Mammary microvascular endothelial cell (primary cell): Measurements from ENCODE around the gene TCP10L.

DNA sequence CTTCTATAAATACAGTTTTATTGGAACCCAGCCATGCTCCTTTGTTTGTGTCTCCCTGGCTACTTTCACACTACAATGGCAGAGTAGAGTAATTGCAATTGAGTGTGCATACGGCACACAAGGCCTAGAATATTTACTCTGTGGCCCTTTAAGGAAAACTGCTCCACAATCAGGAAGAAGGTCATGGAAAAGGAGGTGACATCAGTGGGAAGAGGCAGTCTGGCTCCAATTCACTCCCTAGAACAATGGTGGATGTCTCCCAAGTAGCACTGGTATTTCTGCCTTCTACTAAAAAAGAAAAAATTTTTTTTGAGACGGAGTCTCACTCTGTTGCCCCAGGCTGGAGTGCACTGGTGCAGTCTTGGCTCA lies 51.3 kb downstream of the KRTAP19-8 start:
- RAMPAGE, long total RNA: no peak

DNA sequence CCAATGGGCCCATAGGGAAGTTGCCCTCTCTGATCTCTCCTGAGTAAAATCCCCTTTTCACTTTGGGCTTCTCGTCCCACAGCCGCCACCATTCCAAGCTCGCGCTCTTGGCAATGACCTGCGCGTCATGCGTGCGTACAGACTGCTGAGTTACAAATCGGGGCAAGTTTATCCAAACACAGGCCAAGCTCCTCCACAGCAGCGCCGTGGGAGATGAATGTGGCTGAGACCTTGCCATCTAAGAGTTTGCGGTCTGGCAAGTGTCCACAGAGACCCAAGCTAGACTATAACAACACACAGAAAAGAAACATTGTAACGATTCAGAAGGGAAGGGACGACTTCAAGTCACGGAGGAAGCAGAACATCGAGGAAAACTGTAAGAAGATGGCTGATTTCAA lies 116.3 kb upstream of the SOD1 start:
- RAMPAGE, long total RNA: no peak

GRCh38 chr21:31657850-31658421 lies 1.6 kb upstream of the SOD1 start:
- RAMPAGE, long total RNA: no peak

DNA sequence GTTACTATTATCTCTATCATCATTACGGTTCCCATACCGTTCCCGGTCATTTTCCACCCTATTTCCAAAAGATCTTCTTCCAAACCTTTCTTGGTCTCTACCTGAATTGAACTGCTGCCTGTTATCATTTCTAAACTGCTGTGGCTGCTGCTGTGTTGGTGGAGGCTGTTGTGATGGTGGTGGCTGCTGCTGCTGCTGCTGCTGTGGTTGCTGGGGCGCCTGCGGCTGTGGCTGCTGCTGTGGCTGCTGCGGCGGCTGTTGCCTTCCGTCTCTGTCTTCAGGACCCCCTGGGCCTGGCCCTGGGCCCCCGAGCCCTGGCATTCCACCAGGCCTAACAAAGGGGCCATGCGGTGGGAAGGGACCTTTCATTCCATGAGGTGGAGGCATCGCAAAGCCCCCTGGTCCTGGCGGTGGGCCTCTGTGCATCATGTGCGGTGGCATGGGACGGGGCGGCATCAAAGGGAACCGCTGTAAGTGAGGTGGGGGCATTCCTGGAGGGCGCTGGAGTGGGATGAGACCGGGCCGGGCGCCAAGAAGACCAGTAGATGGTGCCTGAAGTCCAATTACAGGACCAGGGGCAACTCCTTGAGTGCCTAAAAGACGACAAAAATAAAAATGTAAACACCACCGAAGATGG lies 12.4 kb downstream of the SOD1 start:
- RAMPAGE, long total RNA: no peak

DNA sequence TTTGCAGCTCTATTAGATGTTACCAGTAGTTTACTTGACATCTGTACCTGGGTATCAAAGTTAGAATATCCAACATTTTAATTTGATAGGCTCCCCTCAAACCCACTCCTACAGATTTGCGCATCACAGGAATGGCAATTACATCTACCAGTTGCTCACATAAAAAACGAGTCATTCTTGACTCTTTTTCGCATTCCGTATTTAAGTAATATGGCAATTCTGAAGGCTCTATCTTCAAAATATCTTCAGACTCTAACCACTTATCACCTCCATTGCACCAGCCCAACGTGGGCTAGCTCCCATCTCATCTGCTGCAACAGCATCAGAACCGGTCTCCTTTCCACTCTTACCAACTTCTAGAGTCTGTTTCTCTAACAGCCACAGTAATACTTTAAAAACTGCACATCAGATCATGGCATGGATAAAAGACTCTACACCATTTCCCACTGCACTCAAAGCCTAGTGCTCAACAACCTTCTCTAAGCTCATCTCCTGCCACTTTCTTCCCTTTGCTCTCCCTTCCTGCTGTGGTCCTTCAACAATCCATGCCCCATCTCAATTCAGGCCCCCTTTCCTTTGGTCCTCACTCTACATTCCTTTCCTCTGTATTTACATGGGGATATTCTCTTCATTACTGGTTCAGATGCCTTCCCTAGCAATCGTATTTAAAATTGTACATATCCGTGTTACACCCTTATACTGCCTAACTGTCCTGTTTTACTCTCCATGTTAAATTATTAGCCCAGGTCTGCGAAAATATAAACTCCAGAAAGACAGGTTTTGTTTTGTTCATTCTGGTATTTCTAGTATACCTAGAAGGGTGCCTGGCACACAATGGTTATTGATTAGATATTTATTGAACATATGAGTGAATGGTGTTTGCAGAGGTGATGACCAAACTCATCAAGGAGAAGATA lies 18.9 kb downstream of the SOD1 start:
- RAMPAGE, long total RNA: no peak

- RAMPAGE, long total RNA: no peak
Observed at GRCh38 chr21:31730433-31730677, 1.6 kb downstream of the SCAF4 start.

DNA sequence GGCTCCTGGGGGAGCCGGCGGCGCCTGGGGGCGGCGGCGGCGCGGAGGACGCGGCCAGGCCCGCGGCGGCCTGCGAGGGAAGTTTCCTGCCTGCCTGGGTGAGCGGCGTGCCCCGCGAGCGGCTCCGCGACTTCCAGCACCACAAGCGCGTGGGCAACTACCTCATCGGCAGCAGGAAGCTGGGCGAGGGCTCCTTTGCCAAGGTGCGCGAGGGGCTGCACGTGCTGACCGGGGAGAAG lies 796 bp downstream of the HUNK start:
- RAMPAGE, long total RNA: no peak

GRCh38 chr21:32381452-32381997 lies 11.3 kb downstream of the URB1 start:
- RAMPAGE, long total RNA: no peak

DNA sequence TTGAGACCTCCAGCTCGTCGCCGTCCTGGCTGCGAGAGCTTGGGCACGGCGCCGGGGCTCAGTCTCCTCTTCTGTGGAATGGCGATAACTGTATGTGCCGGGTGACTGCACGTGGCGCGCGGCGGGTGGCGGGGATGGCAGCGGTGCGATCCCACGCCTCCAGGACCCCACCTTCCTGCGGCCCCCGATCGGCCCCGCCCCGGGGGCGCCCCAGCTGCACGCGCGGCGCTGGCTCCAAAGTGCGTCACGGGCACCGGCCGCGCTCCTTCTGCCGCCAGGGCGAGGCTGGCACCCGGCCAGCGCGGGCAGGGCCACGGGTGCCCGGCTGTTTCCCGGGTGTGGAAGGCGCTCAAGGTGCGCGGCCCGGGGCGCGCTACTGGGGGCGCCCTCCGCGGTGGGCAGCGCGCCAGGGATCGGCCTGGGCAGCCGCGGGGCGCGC lies 383 bp upstream of the EVA1C start:
- RAMPAGE, long total RNA: no peak

DNA sequence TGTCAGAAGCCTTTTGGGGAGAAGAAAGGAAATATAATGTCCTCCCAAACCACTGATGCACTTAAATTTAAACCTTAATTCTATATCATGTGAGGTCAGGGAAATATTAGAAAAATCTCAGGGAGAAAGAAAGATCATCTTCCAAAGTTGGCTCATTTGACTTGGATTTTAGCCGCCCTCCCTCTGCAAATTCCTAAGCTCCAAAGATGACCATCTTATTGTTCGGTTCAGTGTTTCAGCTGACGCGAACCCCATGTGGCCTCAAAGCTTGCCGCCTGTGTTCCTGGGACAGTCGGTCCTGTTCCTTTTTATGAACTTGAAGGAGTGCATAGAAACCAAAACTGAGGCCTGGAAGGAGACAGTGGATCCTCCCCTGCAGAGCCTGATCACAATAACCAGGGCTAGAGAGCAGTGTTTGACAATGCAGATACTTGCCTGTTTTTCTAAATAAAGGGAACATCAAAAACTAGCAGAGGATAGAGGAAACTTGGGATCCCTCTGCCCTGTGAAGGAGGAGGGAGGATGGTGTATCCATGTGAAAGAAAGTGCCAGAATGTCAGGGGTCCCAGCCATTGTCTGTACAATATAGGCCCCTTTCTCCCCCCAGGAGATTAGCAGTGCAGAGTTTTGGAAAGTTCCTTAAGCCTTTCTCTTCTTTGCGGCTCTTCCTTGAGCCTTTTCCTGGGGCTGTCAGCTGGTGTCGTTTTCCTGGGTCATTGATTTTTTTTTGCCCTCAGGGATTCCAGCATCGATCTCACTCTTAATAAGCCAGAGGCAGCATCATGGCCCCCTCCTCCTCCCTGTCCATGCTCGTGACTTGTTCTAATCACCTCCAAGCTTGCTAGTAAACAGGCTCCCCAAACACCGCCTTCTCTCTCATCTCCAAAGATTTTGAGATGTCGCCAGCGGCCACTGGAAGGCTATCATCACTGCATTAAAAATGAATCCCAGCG lies 2.6 kb downstream of the EVA1C start:
- RAMPAGE, long total RNA: no peak

- RAMPAGE, long total RNA: no peak
Observed at GRCh38 chr21:32450840-32451748, 38.6 kb downstream of the EVA1C start.

- RAMPAGE, long total RNA: no peak
Observed at GRCh38 chr21:32585417-32585903, at the start of gene TCP10L. Gene TCP10L, minus strand, starts transcription at chr21:32585523.

GRCh38 chr21:32731702-32732282 lies 4.0 kb upstream of the SYNJ1 start:
- RAMPAGE, long total RNA: no peak

DNA sequence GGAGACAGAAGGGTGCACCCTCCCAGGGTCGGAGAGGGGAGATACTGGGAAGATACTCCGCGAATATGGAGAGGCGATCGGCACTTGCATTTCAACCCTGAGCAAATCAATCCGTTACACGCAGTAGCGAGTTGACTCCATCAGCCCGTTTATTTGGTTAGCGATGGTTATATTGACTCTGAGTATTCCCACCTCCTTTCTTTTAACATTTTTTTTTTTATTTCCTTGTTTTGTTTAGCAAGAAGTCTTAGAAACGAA lies 989 bp downstream of the IFNAR2 start:
- RAMPAGE, long total RNA: no peak

- RAMPAGE, long total RNA: no peak
Observed at GRCh38 chr21:33231056-33231292, 1.2 kb downstream of the IFNAR2 start.

- RAMPAGE, long total RNA: no peak
Observed at GRCh38 chr21:33268760-33269688, 2.9 kb downstream of the IL10RB start.

DNA sequence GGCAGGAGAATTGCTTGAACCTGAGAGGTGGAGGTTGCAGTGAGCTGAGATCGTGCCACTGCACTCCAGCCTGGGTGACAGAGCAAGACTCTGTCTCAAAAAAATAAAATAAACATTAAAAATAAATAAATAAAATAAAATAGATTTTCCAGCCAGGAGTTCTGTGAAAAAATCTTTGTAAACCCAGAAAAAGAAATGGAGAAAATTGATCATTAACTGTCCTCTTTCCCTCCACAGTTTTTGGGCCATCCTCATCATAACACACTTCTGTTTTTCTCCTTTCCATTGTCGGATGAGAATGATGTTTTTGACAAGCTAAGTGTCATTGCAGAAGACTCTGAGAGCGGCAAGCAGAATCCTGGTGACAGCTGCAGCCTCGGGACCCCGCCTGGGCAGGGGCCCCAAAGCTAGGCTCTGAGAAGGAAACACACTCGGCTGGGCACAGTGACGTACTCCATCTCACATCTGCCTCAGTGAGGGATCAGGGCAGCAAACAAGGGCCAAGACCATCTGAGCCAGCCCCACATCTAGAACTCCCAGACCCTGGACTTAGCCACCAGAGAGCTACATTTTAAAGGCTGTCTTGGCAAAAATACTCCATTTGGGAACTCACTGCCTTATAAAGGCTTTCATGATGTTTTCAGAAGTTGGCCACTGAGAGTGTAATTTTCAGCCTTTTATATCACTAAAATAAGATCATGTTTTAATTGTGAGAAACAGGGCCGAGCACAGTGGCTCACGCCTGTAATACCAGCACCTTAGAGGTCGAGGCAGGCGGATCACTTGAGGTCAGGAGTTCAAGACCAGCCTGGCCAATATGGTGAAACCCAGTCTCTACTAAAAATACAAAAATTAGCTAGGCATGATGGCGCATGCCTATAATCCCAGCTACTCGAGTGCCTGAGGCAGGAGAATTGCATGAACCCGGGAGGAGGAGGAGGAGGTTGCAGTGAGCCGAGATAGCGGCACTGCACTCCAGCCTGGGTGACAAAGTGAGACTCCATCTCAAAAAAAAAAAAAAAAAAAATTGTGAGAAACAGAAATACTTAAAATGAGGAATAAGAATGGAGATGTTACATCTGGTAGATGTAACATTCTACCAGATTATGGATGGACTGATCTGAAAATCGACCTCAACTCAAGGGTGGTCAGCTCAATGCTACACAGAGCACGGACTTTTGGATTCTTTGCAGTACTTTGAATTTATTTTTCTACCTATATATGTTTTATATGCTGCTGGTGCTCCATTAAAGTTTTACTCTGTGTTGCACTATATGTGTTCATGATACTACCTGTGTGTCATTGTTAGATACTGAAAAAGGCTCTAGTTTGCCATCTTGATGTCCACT lies 28.3 kb upstream of the IFNAR1 start:
- RAMPAGE, long total RNA: no peak

- RAMPAGE, long total RNA: no peak
Observed at GRCh38 chr21:33364181-33364799, 38.9 kb upstream of the IFNGR2 start.

GRCh38 chr21:33373956-33374976 lies 28.9 kb upstream of the IFNGR2 start:
- RAMPAGE, long total RNA: no peak

DNA sequence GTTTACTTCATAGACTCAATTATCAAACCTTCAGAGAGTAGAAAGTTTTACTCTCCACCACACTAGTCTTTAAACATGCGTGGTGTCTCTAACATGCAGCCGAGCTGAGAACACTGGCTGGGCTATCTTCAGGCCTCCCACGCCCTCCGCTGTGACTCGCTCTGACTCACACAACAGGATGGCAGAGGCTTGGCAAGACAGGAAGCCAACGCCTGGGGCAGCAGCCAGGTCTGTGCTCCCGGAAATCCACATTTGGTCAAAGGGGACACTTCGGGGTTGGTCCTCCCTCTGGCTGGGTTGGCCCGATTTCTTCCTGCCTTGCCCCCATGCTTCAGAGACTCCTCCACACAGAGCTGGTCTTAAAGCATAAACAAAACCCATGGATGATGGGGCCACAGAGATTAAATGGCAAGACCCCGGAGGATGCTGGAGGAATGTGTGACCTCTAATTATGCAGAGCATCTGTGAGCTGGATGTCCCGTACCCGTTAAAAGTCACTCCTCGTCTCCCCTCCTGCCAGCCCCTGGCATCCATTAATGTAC lies 22.6 kb upstream of the IFNGR2 start:
- RAMPAGE, long total RNA: no peak